Fallopian tube (tissue), 1 donor: ENCODE measurements around the genes LPIN2 and EPB41L3.

DNA sequence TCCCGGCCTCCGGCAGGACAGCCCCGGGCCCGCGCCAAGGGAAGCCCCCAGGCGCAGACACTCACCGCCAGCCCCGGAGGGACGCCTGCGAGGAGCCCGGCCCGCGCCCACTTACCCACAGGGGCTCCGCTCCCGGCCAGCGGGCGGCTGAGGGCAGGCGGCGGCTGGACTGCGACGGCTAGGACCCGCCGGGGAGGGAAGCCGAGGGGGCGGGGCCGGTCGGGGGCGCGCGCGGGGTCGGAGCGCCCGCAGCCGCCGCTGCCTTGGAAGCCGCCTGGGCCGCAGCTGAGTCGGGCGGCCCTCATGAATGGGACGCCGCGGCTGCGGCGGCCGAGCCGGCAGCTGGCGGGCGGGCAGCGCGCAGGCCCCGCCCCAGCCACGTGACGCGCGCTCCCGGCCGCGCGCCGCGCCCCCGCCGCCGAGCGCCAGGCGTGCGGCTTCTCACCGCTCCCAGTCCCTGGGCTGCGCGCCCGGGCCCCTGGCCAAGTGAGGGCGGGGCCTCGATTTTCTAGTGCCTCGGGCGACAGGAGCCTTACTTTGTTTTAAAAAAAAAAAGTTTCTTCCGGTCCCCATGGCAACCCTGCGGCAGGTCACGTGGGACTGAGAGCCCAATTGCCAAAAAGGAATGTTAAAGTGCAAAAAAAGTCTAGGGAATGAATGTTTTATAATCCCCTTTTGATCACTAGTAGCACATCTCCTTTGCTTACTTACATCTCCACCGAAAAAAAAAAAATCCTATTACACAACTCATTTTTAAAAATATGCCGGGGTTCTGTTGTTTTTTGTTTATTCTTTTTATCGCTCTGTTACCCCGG lies at the start of gene LPIN2:
Gene LPIN2, minus strand, starts transcription at position 173 of the 815 bp plus-strand sequence.
- PRO-cap, result bidirectional peak, plus-strand start at position 577 of the sequence, minus-strand start at position 286 of the sequence

- PRO-cap, result no peak
Observed at GRCh38 chr18:3207572-3208188, 12.1 kb downstream of the MYOM1 start.

- PRO-cap, result no peak
Observed at GRCh38 chr18:3210196-3210827, 9.5 kb downstream of the MYOM1 start.

DNA sequence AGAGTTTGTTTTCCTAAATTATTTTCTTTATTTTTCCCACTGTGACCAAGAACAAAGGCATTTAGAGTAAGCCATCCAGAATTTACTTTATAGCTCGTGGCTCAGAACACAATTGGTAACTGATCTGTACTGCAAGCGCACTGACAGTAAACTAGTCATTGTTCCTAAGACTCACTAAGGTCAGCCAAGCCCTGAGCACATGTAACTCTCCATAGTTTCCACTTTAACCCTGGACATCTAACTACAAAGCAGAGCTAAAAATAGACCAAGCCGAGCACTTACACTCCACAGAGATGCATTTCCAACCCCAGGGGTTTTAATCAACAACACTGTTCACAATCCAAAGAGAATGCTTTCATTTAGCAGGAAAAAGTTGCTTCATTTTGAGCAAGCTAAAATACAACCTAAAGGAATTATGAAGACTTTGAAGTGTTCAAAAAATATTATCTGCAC lies 8.1 kb downstream of the MYOM1 start:
- PRO-cap, result no peak

DNA sequence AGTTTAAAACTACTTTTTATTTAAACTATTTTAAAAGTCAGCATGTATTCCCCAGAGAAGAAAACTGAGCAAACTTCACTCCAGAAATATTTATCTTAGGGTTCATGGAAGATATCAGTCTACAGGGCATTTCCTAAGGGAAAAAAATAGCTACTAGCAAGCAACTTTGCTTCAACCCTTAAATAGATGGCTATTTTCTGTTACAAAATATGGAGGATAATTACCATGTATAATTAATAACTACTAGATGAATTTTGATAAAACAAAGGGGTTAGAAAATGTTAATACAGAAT lies 1.5 kb downstream of the MYOM1 start:
- PRO-cap, result no peak

DNA sequence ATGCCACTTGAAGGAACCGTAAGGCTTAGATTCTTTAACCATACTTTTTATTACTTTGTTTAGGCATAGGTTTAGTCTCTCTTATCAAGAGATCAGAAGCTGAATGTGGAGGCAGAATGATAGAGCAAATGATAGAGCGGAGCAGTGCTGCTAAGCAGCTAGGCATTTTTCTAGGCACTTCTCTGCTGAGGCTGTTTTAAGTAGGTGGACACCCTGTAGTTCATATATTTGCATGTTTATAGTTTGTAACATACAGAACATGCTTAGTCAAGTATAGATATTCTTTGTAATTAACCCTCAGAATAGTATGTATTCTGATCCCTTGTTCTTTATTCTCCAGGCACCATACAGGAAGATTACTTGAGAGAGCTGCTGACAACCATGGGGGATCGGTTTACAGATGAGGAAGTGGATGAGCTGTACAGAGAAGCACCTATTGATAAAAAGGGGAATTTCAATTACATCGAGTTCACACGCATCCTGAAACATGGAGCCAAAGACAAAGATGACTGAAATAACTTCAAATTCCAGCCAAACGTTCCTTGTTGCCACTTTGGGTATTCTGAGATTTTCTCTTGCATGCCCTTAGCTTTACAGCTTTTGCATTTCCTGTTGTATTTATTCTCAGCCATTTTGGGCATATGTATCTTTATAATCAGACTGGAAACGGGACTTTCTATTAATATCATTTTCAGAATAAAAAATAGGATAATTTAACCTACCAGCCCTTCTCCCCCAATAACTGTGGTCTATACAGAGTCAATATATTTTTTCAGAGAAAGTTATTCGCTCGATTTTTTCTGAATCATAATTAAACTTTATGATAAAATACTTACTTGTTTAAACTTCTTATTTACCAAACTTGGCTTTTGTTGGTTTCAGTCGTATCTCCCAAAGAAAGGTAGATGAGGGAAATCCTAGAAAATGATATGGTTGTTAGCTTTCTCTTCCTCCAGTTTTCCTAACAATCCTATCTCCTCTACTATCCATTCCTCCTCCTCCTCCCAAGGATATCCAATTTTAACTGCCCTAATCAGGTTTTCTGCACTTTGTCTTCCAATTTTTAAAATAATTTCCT lies 6.2 kb upstream of the MYL12B start:
- PRO-cap, result no peak

GRCh38 chr18:3340917-3341173 lies 78.9 kb downstream of the MYL12B start:
- PRO-cap, result no peak

DNA sequence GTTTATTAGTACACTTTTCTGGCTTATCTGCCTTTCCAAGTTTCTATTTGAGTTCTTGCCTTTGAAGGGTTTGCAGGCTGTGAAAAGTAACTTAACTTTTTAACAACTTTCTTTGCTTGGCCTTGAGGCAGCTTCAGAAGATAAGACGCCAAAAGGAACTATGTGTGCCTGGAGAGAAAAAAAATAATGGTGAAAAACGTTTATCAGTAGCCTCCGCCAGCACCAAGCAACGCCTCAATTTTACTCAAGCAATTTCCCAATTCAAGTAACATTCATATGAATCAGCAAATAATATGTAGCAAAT lies 3.0 kb upstream of the TGIF1 start:
- PRO-cap, result no peak

- PRO-cap, result no peak
Observed at GRCh38 chr18:3459351-3459874, 9.4 kb downstream of the TGIF1 start.

DNA sequence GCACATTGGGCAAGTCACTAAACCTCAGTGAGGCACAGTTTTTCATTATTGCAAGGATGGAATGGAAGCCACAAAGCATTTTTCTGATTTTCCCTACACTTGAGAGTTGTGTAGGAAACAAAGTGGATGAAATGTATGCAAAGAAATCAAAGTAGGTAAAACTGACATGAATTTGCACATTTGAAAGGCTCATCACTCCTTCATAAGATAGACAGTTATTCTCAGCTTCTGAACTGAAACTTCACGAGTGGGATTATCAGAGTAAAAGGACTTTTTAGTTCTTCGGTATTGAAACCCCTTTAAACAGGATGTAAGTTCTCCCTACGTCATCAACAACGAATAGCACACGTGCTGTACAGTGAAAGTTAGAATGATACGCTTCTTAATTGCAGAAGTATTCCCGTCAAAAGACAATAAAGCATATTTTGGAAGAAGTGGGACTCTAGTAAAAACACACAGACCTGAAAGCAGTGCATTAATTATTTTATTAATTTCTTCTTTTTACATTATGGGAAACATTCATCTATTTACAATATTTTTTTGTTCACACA lies 45.7 kb downstream of the TGIF1 start:
- PRO-cap, result no peak

GRCh38 chr18:3508999-3509676 lies 59.2 kb downstream of the TGIF1 start:
- PRO-cap, result no peak

- PRO-cap, result unidirectional peak, minus-strand start at chr18:3649557
Observed at GRCh38 chr18:3649012-3649858, 199.3 kb downstream of the TGIF1 start.

DNA sequence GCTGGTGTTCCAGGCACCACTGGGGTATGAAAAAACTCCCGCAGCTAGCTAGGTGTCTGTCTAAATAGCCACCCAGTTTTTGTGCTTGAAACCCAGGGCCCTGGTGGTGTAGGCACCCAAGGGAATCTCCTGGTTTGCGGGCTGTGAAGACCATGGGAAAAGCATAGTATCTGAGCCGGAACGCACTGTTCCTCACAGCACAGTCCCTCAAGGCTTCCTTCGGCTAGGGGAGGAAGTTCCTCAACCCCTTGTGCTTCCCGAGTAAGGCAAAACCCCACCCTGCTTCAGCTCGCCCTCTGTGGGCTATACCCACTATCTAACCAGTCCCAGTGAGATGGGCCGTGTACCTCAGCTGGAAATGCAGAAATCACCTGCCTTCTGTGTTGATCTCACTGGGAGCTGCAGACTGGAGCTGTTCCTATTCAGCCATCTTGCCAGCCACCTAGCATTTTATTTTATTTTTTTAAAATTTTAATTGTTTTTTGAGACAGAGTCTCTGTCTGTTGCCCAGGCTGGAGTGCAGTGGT lies 250.2 kb downstream of the TGIF1 start:
- PRO-cap, result no peak

DNA sequence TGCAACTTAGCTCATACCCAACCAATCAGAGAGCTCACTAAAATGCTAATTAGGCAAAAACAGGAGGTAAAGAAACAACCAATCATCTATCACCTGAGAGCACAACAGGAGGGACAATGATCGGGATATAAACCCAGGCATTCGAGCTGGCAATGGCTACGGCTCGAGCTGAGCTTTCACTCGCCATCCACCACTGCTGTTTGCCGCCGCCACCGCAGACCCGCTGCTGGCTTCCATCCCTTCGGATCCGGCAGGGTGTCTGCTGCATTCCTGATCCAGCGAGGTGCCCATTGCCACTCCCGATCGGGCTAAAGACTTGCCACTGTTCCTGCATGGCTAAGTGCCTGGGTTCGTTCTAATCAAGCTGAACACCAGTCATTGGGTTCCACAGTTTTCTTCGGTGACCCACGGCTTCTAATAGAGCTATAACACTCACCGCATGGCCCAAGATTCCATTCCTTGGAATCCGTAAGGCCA lies 236.7 kb upstream of the DLGAP1 start:
- PRO-cap, result no peak

- PRO-cap, result no peak
Observed at GRCh38 chr18:5456578-5457093, 87.2 kb downstream of the EPB41L3 start.

DNA sequence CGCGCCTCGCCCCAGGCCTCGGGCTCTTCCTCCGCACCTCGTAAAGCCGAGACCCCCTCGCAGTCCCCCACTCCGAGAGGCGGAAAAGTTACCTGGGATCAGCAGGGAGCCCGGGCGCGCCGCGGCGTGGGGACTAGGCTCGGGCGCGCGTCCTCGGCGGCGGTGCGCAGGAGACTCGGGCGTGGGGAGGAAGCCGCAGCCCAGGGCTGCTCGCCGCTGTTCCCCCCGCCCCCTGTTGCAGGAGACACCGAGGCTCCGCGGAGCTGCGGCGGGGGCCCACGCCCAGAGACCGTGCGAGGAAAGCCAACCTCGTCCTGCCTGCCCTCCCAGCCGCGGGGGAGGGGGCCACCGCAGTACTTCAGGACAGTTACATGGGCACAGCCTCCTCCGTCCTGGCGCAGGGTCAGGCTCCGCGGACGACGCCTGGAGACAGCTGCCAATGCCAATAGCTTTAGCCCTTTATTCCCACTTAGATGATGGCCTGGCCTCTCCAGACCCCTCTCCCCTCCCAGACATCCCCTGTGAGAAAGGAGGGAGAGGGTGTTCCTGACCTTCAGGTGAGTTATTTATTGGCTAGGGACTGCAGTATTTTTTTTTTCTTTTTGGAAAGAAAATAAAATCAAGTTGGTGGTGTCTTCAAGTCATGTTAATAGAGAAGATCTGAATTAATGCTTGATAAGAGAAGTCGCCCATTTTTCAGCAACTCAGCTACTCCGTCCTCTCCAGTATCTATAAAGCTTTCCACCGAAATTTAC lies at the start of gene EPB41L3:
Gene EPB41L3, minus strand, starts transcription at position 177 of the 755 bp plus-strand sequence.
- PRO-cap, result bidirectional peak, plus-strand start at position 162 of the sequence, minus-strand start at position 177 of the sequence; bidirectional peak, plus-strand start at position 285 of the sequence, minus-strand start at position 237 of the sequence

- PRO-cap, result no peak
Observed at GRCh38 chr18:5894350-5894955, 869 bp downstream of the TMEM200C start.

- PRO-cap, result no peak
Observed at GRCh38 chr18:6012843-6013562, 117.7 kb upstream of the TMEM200C start.

- PRO-cap, result no peak
Observed at GRCh38 chr18:6052261-6052651, 156.9 kb upstream of the TMEM200C start.

GRCh38 chr18:6362860-6363059 lies 52.0 kb downstream of the L3MBTL4 start:
- PRO-cap, result no peak